Metanephros (tissue), 2 donors: ENCODE data around the genes CS, PAN2 and MIP.

GRCh38 chr12:56103891-56104240, 493 bp upstream of the PA2G4 start:
- RAMPAGE, long total RNA, result no peak

DNA sequence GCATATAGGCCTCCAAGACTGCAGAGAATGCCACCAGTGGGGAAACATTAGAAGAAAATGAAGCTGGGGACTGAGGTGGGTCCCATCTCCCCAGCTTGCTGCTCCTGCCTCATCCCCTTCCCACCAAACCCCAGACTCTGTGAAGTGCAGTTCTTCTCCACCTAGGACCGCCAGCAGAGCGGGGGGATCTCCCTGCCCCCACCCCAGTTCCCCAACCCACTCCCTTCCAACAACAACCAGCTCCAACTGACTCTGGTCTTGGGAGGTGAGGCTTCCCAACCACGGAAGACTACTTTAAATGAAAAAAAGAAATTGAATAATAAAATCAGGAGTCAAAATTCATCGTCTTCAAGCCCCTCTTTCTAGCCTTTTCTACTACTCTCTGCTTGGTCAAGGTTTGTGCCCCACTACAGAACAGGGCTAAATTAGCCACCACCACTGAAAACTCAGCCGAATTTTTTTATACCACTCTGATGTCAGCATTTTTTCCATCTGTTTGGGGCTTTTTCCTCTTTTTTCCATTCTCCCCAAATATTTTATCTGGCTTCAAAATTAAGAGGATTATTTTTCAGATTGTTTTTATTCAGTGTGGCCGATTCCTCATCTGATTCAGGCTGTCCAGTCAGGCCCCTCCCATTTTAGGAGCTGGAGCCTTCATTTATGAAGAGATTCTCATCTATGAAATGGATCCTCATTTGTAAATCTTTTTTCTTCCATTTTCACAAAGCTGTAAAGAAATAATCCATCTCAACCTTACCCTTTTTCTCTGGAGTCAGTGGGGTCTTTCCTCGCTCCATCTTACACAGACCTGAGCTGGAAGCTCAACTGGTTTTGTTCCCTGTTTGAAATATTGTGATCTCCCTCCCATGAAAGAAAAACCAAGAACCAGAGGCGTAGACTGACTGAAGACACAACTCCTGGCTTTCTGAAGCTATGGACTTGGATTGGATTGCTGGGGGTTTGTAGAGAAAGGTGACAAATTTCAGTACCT, 3.3 kb upstream of the RPL41 start:
- RAMPAGE, long total RNA, result no peak

- RAMPAGE, long total RNA, result no peak
Observed at GRCh38 chr12:56115306-56115777, 1.1 kb upstream of the RPL41 start.

GRCh38 chr12:56119257-56119839, 1.3 kb downstream of the ZC3H10 start:
- RAMPAGE, long total RNA, result no peak

- RAMPAGE, long total RNA, result start-site peak on the plus strand at chr12:56300091-56300158, 171 and 22 reads in 2 replicates
Observed at GRCh38 chr12:56299753-56300454, at the start of gene CS. TSS of gene CS (minus strand) at chr12:56300330.

GRCh38 chr12:56333310-56334079, at the start of gene PAN2:
TSS of gene PAN2 (minus strand) at chr12:56334000.
- RAMPAGE, long total RNA, result no peak

GRCh38 chr12:56454596-56454795, at the start of gene MIP:
TSS of gene MIP (minus strand) at chr12:56454657.
- RAMPAGE, long total RNA, result no peak

DNA sequence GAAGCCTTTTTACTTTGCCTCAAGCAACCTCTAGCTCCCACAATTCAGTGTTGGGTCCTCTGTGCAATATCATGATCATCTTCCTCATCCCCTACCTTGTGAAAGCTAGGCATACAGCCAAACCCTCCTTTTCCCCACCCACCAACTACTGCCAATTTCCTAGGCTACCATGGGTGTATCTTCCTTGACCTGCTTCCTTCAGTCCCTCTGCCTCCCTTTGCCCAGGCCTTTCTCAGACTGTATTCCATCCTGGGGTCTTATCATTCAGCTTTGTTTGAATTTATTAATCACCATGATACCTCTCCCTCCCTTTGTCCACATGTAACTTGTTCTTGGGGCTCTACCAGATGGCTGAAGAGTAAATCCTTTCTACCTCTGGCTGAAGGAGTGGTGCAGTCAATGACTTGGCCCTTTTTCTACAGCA, 1.3 kb downstream of the SPRYD4 start:
- RAMPAGE, long total RNA, result no peak

- RAMPAGE, long total RNA, result no peak
Observed at GRCh38 chr12:56634839-56635448, 4.8 kb upstream of the BAZ2A start.

GRCh38 chr12:56760544-56760854, 2.6 kb upstream of the HSD17B6 start:
- RAMPAGE, long total RNA, result no peak

GRCh38 chr12:56766338-56767017, 3.4 kb downstream of the HSD17B6 start:
- RAMPAGE, long total RNA, result no peak

DNA sequence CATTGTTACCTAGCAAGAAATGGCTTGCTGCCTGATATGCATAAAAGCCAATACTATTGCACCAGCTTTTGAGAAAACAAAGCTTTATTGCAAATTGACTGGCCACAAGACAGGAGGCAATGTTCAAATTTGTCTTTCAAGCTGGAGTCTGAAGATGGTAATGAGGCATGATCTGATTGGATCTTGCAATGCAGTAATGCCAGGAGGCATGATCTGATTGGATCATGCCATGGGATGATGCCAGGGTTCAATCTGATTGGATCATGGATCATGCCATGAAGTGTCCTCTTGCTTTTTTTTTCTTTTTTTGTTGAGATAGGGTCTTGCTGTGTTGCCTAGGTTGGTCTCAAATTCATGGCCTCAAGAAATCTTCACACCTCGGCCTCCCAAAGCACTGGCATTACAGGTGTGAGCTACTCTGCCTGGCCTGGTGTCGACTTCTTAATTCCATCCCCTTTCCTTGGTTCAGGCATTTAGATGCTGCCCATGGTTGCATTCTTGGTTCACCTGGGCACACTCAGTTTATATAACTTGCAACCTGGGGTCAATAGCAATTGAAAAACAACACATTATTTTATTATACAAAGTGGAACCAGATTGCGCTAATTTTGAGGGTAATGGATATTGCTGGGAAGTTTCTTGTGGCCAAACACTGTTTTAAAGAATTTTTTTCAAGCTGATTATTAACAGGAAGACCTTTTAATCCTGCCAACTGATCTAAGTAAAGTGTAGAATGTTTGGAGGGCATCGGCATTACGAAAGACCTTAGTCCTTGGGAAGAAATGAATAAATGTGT, 38.8 kb downstream of the HSD17B6 start:
- RAMPAGE, long total RNA, result no peak

DNA sequence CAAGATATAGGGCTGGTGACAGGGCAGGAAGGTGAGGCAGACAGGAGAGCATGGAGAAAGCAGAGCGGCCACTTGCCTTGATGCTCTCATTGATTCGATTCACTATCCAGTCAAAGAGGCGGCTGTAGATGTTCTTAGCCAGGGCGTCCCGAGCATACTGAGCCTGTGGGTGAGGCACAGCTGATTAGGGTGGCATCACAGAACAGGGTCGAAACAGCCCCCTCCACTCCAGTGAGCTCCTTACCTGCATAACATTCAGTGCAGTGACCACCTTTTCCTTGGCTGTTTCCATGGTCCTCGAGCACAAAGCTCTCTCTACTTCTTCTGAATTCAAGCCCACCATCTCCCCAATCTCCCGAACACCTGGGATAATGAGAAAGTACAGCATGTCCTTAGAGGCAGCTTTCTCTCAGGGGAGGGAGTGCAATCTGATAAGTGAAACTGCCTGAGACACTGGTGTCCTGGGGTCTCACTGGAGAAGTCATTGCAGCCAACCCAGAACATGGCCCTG, 6.9 kb downstream of the MYO1A start:
- RAMPAGE, long total RNA, result no peak

GRCh38 chr12:57079475-57079684, 789 bp upstream of the NEMP1 start:
- RAMPAGE, long total RNA, result no peak

- RAMPAGE, long total RNA, result no peak
Observed at GRCh38 chr12:57104709-57105093, 6.5 kb downstream of the STAT6 start.

DNA sequence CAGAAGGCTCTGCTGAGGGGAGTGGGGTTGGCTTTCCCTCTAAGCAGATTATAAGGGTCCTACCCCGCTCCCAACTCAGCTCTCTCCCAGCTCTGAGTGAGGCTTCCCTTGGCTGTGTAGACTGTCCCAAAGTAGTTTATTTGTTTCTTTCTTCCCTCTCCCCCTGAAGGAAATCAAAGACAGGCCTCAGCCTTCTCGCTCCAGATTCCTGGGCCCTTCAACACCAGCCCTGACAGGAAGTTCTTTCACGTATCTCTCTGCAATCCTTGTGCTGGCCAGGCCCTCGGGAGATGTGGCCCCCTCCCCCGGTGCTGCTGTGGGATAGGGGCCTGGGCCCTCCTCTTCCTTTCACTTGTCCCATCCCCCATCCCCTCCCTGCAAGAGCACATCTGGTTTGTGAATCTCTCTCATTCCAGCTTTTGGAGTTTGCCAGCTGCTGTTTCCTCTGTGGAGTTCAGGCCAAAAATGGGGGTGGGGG, 7.1 kb downstream of the LRP1 start:
- RAMPAGE, long total RNA, result no peak

- RAMPAGE, long total RNA, result no peak
Observed at GRCh38 chr12:57168570-57168769, 40.2 kb downstream of the LRP1 start.

- RAMPAGE, long total RNA, result no peak
Observed at GRCh38 chr12:57230311-57231150, 1.0 kb downstream of the SHMT2 start.

DNA sequence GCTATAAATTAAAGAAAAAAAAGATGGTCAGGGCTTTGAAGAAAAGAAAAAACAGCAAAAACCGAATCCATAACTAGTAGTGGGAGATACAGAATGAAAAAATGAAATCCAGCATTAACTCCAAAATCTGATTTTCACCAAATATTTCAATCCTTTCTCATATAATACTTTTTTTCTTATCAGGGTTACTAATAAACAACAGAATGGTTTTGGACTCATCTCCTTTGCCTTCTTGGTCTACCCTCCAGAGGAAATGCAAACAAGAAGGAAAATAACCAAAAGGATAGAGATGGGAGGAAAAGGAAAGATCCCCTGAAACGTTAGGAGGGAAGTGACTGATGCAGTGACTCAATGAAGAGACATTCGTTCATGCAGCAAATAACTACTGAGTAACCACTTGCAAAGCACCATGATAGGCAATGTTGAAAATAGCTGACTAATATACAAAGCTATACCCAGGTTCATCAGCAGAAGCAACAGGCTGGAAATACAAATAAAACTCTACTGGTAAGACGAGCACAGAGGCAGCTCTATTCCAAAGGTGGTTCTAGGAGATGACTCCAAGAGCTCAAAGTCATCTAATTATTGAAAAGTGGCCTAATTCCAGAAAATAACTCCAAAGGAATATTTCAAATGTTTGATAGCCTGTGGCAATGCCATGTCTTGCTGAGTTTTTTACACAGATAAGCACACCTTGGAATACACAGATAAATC, 41.8 kb downstream of the R3HDM2 start:
- RAMPAGE, long total RNA, result no peak

- RAMPAGE, long total RNA, result no peak
Observed at GRCh38 chr12:57516211-57516745, 4.0 kb downstream of the DDIT3 start.